Vermiform appendix (tissue), 1 donor: ENCODE data around the genes STRIP1 and KCNC4.

GRCh38 chr1:109565272-109566307 is 17.2 kb downstream of the GNAI3 start:
- PRO-cap: no peak

- PRO-cap: no peak
These were observed 16.4 kb downstream of the AMPD2 start for GRCh38 chr1:109635840-109636623.

- PRO-cap: no peak
These were observed 10.0 kb upstream of the GSTM3 start for GRCh38 chr1:109750805-109751270.

GRCh38 chr1:109773646-109774005 is 9.9 kb upstream of the EPS8L3 start:
- PRO-cap: no peak

DNA sequence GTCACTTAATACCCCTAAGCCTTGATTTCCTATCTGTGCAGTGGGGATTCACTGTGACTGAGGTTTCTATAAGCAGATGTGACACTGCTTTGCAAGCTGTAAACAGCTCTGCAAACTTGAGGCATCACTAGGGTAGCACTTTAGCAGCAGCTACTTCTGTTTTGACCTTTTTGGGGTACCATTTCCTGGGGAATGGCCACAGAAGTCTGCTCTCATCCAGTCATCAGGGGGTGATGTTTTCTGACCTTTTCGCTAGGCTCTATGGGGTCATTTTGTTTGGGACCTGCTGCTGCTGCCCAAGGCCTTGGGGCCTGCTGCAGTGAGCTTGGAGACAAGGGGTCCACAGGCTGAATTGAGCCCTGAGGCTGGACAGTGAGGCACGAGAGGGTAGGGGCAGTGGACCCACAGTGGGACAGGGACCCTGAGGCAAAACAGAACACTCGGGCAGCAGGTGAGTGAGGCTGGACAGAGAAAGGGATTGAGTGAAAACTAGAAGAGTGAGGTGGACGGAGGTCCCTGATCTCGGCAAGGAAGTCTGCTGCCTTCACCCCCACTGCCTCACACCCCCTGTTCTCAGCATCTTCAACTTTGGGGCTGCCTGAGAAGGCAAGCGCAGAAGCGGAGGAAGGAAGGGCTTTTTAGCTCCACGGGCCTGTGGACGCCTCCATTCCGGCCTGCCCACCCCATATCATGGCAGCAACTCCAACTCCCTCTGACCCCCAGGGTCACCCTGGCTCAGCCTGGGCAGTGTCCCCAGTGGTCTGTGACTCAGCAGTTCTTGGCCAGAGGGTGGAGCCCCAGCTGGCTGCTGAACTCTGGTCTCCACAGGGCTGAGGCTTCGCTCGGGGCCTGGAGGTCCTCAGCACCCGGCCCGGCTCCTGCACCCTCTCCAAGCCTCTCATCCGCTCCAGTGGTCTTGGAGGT is 59.8 kb upstream of the EPS8L3 start:
- PRO-cap: no peak

- PRO-cap: no peak
These were observed 9.0 kb upstream of the CSF1 start for GRCh38 chr1:109901575-109902197.

DNA sequence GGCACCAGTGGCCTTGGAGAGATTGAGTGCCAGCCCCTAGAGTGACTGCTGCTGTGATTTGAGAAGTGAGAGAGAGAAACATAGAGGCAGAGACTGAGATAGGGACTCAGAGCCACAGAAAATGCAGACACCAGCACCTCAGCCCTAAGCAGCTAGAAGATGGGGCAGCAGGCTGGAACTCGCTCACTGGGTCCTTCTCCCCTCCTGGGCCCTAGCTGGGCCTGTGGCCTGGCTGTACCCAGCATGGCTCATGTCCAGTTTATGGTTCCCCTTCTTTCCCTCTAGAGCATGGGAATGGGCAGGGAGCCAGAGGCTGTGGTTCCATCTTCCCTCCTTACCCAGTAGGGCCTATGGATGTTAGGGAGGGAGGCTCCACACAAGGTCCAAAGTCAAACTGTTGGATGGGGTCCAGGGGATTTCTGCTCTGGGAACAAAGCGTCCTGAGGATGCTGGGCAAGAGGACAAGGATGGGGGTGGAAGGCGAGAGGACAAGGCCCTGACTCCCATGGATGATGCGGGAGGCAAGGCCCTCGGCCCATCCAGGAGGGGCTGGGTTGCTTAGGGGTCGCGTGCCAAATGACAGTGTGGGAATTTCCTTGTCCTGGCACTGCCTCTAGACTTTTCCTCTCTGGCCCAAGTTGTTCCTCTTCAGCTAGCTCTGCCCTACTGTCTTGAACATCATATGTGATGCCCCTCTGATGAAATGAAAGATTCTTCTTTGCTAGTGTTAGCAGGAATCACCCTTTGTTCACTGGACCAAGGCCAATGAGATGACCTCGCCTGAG is 17.2 kb downstream of the CSF1 start:
- PRO-cap: no peak

DNA sequence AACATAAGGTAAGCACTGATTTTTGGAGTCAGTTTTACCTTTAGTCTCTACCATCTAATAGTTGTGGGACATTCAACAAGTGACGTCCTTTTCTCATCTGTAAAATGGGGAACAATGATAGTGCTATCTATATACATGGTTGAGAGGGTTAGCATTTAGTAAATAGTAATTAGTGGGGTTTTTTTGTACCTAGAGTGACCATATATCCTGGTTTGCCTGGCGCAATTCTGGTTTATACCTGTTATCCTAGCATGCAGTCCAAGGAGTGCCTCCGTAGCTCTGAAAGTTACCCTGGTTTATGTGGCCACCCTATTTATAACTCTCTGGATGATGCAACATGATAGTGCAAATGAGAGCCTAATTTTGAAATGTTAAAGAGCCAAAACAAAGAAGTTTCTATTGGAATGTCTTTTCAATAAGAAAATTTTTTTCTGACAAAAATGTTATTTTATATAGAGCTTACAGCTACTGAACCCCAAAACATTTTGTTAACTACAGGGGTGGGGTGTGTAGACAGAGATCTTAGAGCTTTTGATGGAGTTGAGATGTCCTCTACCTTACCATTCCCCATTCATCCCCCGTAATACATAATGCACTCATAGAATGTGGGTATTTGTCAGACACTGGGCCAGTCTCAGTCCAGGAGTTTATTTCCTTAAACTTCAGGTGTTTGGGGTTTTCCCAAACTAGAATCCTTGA is 5.7 kb downstream of the AHCYL1 start:
- PRO-cap: no peak

GRCh38 chr1:110034111-110034842 is at the start of gene STRIP1:
Gene STRIP1, plus strand, starts transcription at chr1:110034624.
- PRO-cap: bidirectional peak, plus-strand start at chr1:110034624, minus-strand start at chr1:110034365

DNA sequence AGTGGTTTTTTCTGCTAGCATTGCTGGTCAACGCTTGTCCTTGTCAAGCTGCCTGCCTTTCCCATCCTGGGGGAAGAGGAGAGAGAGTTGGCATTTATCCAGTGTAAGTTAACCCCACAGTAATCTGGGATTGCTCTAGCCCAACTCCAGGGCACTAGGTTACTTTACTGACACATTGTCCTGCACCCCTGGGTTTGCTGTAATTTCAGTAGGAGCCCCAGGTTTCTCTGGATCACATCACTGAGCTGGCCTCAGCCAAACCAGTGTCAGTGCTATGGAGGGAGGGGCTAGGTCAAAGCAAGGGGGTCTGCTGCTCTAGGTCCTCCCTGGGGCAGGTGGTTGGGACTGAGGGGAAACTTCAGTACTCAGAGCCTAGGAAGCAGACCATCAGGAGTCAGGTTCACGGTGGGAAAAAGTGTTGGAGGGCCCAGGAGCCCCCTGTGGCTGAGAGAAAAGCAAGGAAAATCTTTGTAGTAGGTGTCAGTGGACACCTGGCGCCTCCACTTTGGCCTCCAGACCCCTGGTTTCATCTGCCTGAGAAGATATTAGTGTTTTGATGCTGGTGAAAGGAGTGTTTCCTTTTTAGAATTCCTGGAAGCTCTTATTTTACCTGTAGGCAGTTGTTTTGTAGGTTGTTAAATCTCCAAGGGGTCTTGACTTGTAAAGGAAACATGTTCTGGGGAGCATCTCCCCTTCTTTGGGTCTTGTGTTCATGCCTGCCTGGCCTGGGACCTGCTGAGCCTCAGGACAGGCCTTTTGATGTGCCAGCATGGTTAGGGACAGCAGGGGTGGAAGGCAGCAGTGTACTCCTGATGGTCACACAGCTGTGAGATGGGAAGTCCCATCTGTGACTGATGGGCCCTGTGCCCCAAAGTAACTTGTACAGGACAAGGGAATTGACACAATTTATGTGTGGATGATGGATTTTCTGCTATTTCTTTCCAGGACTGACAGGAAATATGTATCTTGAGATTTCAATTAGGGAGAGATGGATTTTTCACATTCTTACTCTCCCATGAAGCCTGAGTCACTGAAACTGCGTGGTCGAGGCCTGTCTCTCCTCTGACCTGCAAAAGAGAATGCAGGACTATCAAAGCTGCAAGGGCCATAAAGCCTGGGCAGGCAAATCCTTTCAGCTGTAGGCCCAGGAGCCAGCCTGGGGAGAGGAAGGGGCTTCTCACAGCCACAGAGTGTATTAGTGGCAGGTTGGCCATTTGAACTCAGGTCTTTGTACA is 15.4 kb downstream of the ALX3 start:
- PRO-cap: no peak

GRCh38 chr1:110083902-110084298 is 13.4 kb upstream of the ALX3 start:
- PRO-cap: no peak

GRCh38 chr1:110209811-110210665 is at the start of gene KCNC4:
Gene KCNC4, plus strand, starts transcription at chr1:110210314.
- PRO-cap: bidirectional peak, plus-strand start at chr1:110210501, minus-strand start at chr1:110210194

GRCh38 chr1:110222940-110223894 is 13.1 kb downstream of the KCNC4 start:
- PRO-cap: no peak

DNA sequence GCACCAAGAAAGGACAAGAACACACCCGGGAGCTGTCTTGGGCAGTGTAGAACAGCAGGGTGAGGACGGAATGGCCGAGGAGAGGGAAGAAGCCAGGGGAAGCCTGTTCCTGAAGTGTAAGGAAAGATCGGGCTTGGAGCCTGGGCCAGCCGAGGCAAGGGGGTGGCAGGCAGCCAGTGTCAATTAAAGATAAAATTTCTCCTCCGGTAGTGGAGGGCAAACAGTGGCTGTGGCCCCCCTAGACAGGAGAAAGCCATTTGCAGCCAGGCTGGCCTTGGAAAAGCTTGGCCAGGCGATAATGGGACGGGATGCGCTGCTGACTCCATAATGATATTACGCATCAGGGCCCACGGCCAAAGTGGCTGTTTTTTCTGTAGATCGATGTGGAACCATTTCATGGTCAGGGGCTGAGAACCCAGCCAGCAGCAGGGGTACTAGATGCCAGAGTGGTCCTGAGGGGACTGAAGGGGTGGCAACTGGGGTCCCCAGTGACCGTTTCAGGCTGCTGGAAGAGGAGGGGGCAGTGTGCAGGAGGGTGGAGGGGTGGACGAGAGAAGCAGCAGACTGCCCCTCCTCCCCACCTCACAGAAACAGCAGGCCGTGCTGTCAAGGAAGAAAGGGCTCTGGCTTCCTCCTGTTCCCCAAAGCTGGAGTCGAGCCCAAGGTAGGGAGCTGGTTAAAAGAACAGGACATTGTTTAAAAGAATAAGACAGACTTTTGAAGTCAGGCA is 25.1 kb downstream of the KCNC4 start:
- PRO-cap: no peak

- PRO-cap: no peak
These were observed 26.3 kb downstream of the KCNC4 start for GRCh38 chr1:110236258-110237036.

DNA sequence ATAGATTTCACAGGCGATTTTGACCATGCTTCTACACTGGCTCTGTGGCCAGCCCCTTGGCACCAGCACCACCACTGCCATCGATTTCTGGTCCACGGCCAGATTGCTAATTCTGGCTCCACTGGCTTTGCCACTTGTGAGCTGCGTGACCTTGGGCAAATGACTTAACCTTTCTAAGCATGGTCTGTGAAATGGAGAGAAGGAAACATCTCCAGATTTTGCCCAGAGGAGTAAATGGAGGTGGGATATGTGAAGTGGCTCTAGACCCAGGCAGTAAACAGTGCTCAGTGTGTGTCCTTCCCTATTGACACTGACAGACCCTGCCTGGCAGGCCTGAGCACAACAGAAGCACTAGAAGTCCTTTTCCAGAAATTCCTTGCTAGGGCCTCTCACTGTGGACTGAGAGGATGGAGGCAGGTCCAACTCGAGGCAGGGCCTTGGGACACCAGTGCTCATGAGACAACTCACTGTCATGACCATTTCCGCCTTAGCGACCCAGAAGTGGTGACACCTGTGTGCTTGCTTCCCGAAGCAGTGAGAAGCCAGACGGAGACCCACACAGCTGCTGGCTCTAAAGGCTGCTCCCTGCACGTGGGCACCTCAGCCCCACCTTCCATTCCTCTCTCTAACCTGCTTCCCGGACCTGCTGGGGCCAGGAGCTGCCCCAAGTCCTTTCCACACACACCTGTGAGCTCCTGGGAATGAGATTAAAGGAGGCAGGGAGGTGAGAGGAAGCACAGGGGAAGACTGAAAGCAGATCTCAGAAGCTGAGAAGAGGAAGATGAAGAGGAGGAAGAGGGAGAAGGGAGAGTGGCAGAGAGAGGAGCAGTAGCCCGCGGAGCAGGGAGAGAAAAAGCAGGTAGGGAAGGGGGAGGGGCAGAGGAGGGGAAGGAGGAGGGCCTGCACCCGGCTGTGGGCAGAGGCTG is 33.0 kb downstream of the KCNC4 start:
- PRO-cap: unidirectional peak, plus-strand start at position 537 of the sequence

DNA sequence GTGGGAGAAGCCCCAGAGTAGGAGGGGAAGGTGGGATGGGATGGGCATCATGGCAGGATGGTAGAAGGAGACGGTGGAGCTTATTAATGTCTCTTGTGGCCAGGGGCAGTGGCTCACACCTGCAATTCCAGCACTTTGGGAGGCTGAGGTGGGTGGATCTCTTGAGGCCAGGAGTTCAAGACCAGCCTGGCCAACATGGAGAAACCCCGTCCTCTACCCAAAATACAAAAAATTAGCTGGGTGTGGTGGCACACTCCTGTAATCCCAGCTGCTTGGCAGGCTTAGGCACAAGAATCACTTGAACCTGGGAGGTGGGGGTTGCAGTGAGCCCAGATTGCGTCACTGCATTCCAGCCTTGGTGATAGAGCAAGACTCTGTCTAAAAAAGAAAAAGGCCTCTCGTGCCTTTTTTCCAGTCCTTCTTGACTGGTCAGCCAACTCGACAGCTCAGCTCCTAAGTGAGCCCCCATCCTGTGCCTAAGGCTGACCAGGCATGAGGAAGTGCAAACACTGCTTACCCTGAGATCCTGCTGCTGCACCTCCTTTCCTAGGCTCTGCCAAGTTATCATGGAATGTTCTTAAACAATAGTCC is 10.2 kb upstream of the PROK1 start:
- PRO-cap: no peak

- PRO-cap: no peak
These were observed 24.6 kb downstream of the CD53 start for GRCh38 chr1:110897383-110898085.

- PRO-cap: no peak
These were observed 30.9 kb downstream of the CD53 start for GRCh38 chr1:110903582-110904614.

GRCh38 chr1:110905798-110906016 is 32.8 kb downstream of the CD53 start:
- PRO-cap: no peak